A375 (cell line): ENCODE measurements around a stretch of chr7.

DNA sequence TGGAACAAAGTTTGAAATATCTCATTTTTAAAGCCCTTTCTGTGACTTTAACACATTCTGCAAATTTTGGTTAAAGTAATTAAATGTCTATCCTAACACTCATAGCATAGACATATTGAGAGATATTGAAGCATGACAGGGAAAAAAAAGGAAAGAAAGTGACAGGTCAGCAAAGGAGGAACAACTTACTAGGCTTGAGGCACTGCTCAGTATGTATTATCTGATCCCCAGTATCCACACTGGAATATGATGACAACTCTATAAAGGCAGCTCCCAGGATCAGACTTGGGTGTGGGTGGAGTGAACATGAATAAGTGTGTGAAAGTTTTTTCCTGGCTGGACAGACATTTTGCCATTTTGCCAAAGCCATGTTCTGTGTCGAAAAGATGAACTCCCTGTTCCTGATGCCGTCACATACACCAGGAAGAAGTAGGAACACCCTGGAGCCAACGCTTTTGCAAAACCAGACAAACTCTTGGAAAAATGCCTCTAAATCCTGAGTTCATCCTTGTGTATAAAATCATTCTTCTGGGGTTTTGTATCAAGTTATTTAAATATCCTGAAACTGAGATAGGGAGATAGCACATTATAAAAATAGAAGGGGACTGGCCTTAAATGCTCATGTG lies 143.2 kb upstream of the MEOX2 start:
- RAMPAGE, long total RNA, result no peak

DNA sequence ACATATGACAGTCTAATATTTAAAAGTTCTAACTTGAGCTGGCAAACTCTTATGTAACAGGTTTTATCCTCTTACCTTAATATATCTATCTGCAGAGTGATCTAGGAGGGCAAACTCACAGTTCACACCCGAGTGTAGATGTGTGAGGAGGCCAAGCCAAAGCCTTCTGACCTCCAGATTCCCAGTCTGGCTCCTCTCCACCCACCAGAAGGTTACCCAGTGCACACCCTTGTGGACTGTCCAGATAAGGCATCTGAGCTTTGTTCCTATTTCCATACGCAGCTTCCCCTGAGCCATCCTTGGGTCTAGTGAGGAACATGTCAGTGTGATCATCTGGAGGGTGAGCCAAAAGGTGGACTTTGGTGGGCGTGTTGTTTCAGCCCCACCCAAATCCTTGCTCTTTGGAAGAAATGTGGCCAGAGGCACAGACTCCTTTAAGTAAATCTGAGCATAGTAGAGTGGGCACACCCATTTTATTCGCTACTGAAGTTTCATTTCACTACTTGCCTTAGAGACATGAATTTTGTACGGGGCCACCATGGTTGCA lies 203.1 kb upstream of the MEOX2 start:
- RAMPAGE, long total RNA, result no peak

GRCh38 chr7:16420315-16420849 lies 956 bp downstream of the CRPPA start:
- RAMPAGE, long total RNA, result no peak

DNA sequence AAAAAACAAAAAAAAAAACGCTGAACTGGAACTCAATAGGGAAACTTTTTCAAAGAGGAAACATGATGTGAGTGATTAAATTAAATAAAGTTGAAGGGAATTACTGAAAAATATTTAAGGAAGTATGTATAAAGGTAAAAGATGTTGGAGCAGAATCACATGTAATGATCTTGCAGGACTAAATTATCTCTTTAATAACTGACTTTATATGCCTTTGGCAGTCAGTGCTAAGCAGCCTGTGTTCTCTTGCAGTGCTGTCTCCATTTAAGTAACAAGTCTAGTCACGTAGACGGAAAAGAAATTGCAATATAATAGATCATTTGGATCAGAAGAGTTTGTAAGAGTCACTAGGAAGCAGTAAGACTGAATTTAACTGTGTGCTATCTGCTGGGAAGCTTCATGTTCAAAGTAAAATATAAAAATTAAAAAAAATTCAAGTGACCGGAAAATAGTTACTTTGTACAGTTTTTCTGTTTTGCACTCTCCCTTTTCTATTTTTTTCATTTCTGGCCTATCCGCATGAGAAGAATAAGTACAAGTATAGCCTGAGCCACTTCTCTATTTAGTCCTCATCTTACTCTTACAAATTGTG lies 21.4 kb downstream of the BZW2 start:
- RAMPAGE, long total RNA, result no peak

GRCh38 chr7:16697727-16698434 lies 51.9 kb downstream of the BZW2 start:
- RAMPAGE, long total RNA, result no peak

DNA sequence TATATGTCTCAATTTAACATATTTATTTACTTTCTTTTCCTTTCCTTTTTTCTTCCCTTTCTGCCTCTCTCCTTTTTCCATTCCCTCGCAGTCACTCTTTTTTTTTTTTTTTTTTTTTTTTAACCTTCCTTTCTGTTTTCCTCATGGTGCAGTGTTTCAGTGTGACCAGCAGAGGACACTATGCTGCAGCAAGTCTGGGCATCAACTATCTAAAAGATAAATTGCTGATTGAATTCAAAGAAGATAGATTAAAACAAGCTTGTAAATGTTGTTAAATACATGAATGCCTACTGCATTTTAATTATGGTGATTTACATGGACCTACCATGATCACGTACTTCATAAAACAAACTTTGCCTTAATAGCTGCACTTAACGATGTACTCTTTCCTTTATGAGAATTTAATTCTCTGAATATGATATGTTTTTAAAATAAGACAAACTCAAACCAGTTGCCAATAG lies 100.9 kb upstream of the AGR3 start:
- RAMPAGE, long total RNA, result no peak

DNA sequence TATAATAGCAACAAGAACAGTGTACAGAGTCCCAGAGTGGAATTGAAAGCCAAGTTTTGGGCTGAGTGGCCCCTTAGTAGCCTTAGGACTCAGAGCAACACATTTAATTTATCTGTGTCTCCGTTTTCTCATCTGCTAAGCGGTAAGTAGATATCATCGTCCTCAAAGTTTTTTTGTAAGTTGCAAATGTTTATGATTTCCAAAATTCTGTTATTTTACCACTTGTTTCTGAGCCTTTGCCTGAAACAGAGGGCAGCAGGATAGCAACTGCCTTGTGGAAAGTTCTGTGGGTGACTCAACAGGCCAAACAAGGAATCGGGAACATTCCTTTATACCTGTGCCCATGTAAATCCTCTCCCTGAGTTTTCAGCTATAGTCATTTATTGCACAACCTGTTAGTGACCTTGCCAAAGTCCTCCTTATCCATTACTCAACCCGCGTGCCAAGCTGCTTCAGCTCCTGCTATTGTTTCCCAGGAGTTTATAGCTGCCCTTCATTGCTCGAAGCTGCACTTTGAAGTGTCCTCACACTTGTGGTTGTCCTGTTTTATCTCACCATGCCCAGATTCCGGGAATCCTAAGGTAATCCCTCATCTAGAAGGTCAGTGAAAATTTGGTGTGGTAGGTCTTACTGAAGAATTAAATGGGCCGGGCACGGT lies 199.1 kb upstream of the AHR start:
- RAMPAGE, long total RNA, result no peak

GRCh38 chr7:17297091-17297437 lies 1.4 kb upstream of the AHR start:
- RAMPAGE, long total RNA, result no peak

- RAMPAGE, long total RNA, result no peak
Observed at GRCh38 chr7:17299406-17299779, 941 bp downstream of the AHR start.

DNA sequence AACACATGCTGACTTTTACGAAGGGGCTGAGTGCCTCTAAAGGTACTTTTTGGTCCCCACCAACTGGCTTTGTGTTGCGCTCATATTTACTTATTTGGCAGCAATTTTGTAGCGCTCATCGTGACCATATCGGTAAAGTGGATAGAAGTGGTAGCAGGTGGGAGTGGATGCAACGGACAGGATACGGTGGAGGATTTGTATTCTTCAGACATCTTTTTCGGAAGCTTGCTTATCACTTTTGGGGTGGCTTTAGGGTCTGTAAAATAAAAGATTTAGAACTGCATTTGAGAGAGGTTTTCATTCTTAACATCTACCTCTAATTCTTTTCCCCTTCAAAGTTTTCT lies 1.3 kb downstream of the AHR start:
- RAMPAGE, long total RNA, result no peak

DNA sequence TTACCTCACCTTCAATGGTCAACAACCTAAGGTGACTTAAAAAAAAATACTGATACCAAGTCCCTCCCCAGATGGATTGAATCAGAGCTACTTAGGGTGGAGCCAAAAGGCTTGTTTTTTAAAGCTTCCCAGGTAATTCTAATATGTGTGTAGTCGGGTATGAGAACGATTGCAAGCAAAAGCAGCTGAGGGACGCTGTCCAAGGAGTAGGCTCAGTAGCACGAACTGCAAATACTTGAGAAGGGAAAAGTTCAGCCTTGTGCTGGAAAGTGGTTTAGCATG lies 76.1 kb downstream of the AHR start:
- RAMPAGE, long total RNA, result no peak

GRCh38 chr7:17886623-17887302 lies 53.5 kb downstream of the SNX13 start:
- RAMPAGE, long total RNA, result no peak

GRCh38 chr7:17921038-17921876 lies 19.0 kb downstream of the SNX13 start:
- RAMPAGE, long total RNA, result no peak

DNA sequence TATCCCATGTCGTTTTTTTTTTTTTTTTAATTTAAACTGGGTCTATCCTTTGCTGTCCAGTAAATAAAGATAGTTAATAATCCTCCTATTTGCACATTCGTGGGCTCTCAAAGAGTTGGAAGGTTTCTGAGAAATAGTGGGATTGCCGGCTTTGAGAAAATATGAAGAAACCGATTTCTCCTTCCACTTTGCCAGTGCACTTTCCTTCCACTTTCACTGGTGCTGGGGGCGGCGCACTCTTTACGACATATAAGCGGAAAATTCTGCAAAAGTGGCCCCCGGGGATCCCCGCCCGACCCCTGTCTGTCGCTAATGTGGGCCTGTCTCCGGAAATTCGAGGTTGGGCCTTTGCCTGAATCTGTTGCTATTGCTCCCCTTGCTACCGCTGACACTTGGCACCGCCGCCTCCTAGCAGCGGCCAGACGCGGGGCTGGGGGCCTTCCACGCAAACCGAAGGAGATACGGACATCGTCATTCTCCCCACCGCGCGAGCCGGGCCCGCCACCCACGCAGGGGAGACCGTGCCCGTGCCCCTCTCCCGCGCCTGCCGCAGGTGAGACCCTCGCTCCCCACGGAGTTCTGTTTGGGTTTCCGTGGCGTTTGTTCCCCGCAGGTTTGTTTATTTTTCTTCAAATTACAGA lies 5.2 kb downstream of the TWIST1 start:
- RAMPAGE, long total RNA, result no peak

- RAMPAGE, long total RNA, result no peak
Observed at GRCh38 chr7:20152882-20153352, 64.3 kb downstream of the MACC1 start.

- RAMPAGE, long total RNA, result no peak
Observed at GRCh38 chr7:20299841-20300486, 30.7 kb upstream of the ITGB8 start.

- RAMPAGE, long total RNA, result no peak
Observed at GRCh38 chr7:20348208-20348832, 17.6 kb downstream of the ITGB8 start.

- RAMPAGE, long total RNA, result no peak
Observed at GRCh38 chr7:21426141-21426966, 1.5 kb upstream of the SP4 start.

DNA sequence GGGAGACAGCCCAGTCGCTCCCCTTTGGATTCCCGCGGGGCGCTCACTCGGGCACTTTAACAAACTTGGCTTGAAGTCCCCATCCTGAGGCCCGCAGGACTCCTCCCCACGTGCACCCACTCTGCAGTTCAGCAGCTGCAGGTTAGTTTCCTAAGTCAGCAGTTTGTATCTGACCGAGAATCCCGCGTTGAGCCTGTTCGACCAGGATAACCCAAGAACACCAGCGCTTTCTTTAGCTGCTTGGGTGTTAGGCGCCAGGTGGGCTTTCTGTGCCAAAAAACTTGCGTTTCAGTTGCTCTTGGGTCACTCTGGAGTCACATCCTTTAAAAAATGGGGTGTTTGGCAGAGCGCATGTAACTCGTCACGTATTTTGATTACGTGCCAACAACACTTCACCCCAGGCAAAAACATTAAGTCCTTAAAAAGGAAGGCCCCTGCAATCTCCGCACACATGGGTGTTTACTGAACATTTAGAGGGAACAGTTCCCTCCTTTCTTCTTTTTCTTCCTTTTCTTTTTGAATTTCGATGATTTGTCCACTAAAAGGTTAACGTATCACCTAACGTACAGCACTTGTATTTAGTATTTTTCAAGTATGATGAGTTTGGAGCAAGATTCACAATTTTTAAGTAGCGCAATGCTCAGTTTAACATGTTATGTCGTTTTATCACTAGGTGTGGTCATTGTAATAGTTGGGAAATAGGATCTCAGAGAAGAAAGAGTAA lies 969 bp downstream of the DNAH11 start:
- RAMPAGE, long total RNA, result no peak

DNA sequence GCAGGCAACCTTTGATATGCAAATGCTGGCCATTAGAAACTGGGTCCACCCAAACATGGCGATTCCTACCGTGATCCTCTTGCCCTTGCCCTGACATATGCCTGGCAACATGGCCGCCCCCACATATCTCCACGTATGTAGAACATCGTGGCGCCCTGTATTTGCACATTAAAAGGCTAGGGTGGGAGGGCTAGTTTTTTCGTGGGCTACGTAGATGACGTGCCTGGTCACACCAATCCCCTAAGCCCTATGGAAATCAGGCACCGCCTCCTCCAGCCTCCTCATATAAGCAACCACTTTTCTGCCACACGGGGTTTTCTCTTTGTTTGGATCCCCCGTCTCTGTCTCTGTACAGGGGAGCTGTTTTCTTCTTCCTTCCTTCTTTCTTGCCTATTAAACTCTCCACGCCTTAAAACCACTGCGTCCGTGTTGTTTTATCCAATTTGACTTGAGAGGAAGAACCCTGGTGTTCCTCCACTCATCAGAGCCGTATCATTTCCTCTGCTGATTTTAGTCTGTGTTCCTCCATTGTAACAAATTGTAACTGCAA lies 151.1 kb upstream of the CDCA7L start:
- RAMPAGE, long total RNA, result no peak